GM23338 (cell line): ENCODE results near the genes SULT2B1, FAM83E, CA11, FGF21 and CGB8.

DNA sequence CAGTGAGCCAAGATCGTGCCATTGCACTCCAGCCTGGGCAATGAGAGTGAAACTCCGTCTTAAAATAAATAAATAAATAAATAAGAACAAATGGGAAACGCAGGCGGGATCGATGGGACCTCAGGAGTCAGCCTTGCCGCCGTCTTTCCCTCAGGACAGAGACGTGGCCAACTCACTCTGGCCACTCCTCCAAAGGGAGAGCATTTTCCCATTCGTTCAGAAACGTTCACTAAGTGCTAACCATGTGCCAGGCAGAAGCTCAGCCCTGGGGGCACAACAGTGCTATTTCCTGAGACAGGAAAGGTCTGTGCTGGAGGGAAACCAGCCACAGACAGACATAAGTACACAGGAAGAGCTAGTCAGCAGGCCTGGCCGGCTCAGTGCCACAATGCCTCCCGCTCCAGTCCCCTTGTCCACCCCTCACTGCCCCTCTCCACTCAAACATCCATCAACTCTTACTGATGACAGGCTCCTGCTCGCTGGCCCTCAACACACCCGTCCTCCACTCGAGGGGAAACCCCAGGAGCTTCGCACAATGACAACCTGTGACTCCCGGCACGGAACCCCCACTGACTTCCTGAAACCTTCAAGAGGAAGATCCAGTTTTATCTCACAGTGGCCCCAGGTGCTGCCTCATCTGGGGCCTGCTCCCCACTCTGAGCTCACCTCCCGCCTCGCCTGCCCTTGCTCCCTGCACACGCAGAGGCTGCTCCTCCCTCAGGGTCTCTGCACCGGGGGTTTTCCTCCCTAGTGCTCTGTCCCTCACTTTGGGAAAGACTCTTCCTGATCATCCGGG is 11.3 kb upstream of the PLA2G4C start:
- PRO-cap = no peak
- RAMPAGE, long total RNA = no peak

- PRO-cap = no peak
- RAMPAGE, long total RNA = no peak
These were observed 1.1 kb upstream of the CARD8 start for GRCh38 chr19:48256818-48257213.

GRCh38 chr19:48347865-48348642 is 15.7 kb downstream of the TMEM143 start:
- PRO-cap = no peak
- RAMPAGE, long total RNA = no peak

DNA sequence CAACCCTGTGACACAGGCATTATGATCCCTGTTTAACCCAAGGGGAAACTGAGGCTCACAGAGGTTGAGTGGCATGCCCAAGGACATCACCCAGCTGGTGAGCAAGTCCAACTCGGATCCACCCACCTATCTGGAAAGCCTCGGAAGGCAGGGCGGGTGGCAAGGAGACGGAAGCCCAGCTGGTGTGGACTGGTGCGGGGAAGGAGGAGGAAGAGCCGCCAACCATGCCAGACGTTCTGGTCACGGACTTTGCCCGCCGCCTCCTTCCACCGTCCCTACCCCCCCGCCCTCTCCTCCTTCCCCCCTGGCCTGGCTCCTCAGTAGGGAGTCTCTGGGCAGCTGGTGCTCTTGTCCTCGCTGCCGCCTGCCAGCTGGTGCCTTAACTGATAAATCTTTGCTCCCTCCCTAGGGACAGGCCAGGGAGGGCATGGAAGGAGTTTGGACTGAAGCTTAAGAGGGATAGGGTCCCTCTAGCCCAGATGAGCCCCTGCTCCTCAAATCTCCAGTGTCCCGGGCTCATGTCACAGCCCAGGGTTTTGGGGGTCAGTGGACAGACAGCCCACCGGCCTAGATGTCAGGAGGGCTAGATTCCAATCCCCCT is 4.8 kb downstream of the SYNGR4 start:
- PRO-cap = no peak
- RAMPAGE, long total RNA = no peak

- PRO-cap = no peak
- RAMPAGE, long total RNA = no peak
These were observed 21.8 kb downstream of the GRIN2D start for GRCh38 chr19:48415293-48415621.

DNA sequence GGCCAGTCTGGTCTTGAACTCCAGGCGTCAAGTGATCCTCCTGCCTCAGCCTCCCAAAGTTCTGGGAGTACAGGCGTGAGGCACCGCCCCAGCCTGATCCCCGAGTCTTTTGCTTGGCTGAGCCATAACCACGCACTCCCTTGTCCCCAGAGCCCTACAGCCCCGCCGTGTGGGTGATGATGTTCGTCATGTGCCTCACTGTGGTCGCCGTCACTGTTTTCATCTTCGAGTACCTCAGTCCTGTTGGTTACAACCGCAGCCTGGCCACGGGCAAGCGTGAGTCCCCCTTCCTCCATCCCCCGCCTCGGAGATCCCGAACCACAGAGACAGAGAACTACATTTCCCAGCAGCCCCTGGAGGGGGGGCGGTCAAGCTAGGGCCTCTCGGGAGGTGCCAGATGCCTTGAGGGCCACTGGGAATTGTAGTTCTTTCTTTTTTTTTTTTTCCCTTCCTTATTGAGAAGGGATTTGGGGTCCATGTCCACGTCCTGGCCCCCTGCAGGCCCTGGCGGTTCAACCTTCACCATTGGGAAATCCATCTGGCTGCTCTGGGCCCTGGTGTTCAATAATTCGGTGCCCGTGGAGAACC is 25.7 kb downstream of the GRIN2D start:
- PRO-cap = no peak
- RAMPAGE, long total RNA = no peak

- PRO-cap = no peak
- RAMPAGE, long total RNA = no peak
These were observed at the start of gene SULT2B1 for GRCh38 chr19:48551552-48552339. TSS of gene SULT2B1 (plus strand) at chr19:48552172.

DNA sequence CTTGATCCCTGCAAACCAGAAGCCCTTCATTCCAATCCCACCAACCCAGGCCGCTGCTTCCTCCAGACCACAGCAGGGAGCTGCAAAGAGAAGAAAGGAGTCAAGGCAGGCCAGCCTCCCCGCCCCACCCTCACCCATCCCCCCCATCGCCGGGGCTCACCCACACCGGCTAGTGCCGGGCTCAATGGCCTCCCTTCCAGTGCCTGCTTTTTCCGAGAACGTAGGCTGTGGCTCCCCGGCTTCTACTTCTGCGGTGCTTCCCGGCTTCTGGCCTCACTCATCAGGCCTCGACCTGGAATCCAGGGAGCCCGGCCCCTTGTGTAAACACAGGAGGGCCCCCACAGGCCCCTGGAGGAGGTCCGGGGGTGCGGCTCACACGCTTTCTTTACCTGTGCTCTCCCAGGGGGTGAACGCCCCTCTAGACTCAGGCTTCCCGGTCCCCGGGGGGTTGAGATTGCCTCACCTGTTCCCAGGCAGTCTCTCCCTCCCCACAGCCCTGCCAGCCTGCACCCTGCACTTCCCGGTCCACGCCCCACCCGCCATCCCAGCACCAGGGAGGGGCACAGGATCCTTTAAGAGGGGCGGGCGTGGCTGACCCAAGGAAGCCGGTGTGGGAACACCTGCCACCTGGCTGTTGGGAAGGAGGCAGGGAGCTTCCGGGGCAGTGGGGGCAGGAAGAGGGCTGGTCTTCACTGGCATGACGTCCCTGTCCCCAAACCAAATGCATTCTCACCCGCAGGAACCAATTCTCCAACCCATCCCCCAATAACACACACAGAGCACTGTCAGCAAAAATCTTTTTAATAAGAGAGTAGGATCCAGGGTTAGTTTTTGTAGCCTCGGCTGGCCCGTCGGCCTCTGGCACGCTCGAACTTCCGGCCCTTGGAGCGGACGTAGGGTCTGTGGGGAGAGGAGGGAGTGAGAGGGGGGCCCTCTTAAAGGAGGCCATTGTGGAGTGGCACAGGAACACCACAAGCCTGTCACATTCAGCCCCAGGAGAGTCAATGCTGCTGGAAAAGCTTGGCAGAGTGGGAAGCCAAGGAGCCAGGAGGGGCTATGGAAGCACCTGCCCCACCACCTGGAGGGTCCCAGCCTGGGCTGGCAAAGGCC is at the start of gene FAM83E:
Gene FAM83E, minus strand, starts transcription at position 529 of the 1,110 bp plus-strand sequence.
- PRO-cap = bidirectional peak, plus-strand start at position 199 of the sequence, minus-strand start outside the sequence; bidirectional peak, plus-strand start at position 276 of the sequence, minus-strand start at position 269 of the sequence; bidirectional peak, plus-strand start at position 983 of the sequence, minus-strand start at position 1,006 of the sequence
- RAMPAGE, long total RNA = no peak

- PRO-cap = bidirectional peak, plus-strand start at chr19:48637874, minus-strand start at chr19:48637661; bidirectional peak, plus-strand start at chr19:48638490, minus-strand start at chr19:48638253
- RAMPAGE, long total RNA = no peak
These were observed 784 bp upstream of the DBP start for GRCh38 chr19:48637751-48638574.

- PRO-cap = bidirectional peak, plus-strand start at chr19:48646282, minus-strand start at chr19:48646160; bidirectional peak, plus-strand start at chr19:48646769, minus-strand start at chr19:48646523
- RAMPAGE, long total RNA = no peak
These were observed at the start of gene CA11 for GRCh38 chr19:48645644-48646556. TSS of gene CA11 (minus strand) at chr19:48646187.

DNA sequence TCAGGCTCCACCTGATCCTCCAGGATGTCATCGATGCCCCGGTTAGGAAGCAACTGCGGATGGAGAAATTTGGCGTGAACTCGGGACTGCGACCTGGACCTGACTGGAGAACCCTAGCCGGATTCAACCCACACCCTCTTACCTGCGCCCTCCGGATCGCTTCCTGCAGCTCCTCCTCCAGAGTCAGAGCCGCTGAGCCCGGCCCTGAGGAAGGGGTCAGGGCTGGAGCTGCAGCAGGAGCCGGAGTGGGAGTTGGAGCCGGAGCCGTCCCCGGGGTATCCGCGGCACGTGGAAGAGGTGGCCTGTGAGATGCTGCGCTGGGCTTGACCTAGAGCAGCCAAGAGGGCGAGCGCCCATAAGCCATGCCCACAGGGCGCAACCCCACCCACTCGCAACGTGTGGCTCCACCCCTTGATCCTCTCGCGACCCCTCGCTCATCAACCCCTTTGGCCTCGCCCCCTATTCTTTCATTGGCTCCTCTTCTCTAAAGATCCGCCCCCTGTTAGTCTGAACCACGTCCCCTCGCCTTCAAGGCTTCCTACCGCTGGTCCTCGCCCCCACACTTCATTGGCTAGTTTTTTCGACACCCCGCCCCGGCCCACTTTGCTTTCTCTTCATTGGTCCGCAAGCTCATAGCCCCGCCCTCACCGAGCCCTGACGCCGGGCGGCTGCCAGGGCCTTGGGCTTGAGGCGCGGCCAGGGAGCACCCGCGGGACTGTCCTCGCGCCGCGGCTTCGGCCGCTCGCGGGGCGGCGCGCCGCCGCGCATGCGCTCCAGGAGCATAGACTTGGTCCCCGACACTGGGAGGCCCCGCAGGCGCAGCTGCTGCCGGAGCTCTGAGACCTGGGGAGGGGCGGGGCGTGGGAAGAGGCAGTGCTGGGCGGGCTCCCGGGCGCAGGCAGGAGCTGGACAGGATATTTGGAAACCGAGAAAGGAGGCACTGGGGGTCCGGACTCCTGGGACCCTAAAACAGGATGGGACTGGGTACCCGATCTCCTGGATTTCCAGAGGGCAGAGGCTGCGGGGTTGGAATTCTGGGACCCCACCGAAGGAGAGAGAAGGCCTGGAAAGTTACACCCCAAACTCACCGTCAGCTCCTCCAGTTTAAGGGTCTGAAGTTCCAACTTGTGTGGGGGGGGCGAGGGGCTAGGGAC is 5.4 kb downstream of the MAMSTR start:
- PRO-cap = bidirectional peak, plus-strand start at position 186 of the sequence, minus-strand start at position 105 of the sequence; unidirectional peak, minus-strand start at position 330 of the sequence; bidirectional peak, plus-strand start at position 715 of the sequence, minus-strand start at position 398 of the sequence
- RAMPAGE, long total RNA = no peak

- PRO-cap = bidirectional peak, plus-strand start at chr19:48737696, minus-strand start at chr19:48737518; unidirectional peak, minus-strand start at chr19:48737743
- RAMPAGE, long total RNA = no peak
These were observed 2.9 kb downstream of the RASIP1 start for GRCh38 chr19:48737226-48738138.

DNA sequence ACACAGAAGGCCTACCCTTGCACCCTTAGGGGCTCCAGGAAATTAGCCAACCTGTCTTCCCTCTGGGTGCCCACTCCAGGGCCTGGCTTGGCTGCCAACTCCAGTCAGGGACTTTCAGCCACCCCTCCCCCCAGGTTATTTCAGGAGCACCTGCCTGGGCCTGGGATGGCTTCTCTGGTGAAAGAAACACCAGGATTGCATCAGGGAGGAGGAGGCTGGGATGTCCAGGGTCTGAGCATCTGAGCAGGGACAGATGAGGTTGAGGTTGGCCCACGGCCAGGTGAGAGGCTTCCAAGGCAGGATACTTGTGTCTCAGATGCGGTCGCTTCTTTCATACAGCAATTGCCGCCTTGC is at the start of gene FGF21:
Gene FGF21, plus strand, starts transcription at position 250 of the 354 bp plus-strand sequence.
- PRO-cap = bidirectional peak, plus-strand start at position 250 of the sequence, minus-strand start at position 84 of the sequence
- RAMPAGE, long total RNA = no peak

DNA sequence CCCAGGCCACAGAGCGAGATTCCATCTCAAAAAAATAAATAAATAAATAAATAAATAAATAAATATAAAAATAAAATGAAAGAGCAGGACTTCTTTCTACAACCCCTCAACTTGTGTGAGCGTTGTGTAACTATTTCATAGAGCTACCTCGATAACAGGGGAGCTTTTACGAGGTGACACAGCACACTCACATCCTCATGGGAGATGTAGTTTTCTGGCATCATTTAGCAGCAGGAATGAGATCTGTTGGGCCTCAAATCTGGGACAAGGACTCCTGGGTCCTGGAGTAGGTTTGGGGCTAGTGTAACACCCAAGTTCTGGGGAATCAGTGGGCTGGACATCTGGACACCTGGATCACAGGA is 3.8 kb downstream of the FGF21 start:
- PRO-cap = no peak
- RAMPAGE, long total RNA = no peak

GRCh38 chr19:48815968-48816431 is 5.2 kb upstream of the BCAT2 start:
- PRO-cap = no peak
- RAMPAGE, long total RNA = no peak

DNA sequence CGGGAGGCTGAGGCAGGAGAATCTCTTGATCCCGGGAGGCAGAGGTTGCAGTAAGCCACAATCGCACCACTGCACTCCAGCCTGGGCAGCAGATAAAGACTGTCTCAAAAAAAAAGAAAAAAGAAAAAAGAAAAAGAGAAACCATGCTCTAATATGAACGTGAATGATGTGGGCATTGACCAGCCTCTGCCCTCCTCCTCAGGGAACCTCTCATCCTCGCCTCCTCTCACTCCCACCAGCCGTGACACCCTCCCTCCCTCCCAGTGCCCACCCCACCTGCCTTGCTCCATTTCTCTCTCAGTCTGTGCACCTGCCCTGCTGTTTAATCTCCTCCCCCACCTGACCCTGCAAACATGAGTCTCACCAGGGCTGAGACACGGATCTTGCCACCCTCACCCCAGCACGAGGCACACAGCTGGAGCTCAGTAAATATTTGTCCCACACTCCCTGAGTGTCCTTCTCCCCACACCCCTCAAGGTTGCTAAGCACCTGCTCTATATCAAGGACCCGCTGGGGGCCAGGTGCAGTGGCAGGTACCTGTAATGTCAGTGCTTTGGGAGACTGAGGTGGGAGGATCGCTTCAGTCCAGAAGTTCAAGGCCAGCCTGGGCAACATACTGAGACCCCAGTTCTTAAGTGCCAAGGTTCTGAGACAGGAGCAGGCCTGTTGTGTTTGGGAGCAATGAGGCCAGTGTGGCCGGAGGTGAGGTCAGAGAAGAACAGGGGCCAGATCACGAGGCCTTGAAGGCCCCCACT is 7.6 kb upstream of the BCAT2 start:
- PRO-cap = no peak
- RAMPAGE, long total RNA = no peak

GRCh38 chr19:48859210-48859687 is 9.2 kb downstream of the PLEKHA4 start:
- PRO-cap = no peak
- RAMPAGE, long total RNA = no peak

DNA sequence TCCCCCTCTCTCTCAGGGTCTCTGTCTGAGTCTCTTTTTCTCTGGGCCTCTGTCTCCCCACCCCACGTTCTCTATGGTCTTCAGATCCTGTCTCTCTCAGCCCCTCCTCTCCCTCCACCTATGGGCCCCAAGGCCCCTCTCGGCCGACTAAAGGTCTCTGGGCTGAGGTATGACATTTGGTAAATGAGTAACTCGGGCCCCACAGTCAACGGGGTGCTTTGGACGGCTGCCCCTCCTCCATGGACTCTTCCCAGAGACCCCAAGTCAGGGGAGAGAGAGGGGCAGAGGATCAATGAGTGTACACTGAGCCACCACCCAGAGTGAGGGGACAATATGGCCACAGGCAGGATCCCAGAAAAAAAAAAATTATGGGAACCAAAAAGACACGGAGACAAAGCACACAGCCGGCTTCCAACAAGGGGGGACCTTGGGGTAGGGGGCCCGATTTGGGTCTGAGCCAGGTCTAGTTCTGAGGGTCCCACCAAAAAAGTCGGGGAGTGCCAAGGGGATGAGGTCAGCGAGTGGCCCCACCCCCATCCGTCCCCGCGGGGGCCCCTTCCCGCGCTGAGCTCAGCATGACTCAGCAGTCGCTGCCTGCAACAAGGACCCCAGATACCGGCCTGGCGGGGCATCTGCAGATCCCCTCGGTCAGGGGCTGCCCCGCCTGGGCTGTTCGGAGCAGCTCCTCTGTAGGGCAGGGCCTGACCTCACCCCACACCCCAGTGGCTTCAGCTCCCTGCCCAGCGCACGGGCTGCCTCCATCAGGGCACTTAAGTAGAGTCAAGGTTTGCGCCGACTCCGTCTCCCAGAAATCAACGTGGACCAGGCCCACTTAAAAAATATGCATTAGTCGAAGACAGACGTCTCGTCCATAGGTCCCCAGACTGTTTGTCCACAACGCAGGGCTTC is 1.5 kb upstream of the FTL start:
- PRO-cap = bidirectional peak, plus-strand start at position 182 of the sequence, minus-strand start at position 73 of the sequence; bidirectional peak, plus-strand start at position 631 of the sequence, minus-strand start at position 454 of the sequence
- RAMPAGE, long total RNA = no peak

- PRO-cap = no peak
- RAMPAGE, long total RNA = no peak
These were observed at the start of gene CGB8 for GRCh38 chr19:49048963-49049270. TSS of gene CGB8 (minus strand) at chr19:49049111.

DNA sequence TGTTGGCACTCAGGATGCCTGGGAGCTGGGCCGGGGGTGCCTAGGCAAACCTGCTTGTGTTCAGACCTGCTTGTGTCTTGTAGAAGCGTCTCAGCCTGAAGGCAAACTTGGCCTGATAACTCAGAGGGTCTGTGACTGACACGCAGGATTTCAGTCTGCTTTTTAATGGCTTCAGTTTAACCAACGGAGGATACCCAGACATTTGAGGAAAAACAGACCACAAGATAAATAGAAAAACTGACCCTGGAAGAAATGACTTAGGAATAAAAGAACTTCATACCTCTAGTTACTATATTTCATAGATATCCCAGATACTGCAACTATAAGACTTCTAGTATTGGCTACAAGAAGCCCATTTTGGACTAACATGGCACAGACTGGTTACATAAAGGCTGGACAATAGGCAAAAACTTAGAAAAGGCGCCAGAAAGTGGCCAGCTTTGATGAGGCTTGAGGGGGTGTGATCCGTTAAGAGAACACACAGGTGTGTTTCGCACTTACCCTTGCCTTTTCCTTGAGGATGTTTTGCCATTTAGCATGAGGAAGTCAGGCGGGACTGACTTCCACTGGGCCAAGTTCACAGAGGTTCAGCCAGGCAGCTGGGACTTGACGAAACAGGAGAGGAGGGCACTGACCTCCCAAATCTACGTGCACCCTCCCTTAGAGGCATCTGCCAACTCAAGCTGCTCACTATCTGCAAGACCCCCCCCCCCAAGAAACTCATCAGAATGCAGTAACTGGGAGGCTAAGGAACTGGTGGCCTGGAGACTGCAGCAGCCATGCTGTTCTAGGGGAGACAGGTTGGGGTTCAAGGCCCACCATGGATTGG is 4.7 kb upstream of the LIN7B start:
- PRO-cap = no peak
- RAMPAGE, long total RNA = no peak